Metastatic Lung Carcinoma in the Adrenal Gland (tissue), 1 donor: ENCODE data around the genes FAM25G and AGAP6.

GRCh38 chr10:45673067-45673259, 391 bp upstream of the ZFAND4 start:
- PRO-cap: no peak

DNA sequence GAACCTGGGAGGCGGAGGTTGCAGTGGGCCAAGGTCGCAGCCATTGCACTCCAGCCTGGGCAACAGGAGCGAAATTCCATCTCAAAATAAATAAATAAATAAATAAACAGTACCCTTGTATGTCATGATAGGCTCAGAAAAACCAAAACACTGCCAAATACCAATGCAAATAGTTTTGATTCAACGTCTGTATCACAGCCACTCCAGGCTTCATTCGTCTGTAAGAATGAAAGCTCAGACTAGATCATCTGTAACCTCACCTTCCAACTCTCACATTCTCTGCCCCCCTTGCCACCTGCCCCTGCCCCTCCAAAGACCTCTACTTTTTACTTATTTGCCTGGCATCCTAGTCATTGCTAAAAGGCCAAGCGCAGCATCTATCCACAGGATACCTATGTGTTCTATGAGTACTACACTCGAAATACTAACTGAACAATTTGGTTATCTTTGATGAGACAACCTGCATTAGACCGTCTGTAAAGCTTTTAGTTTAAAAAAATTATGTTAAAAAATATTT, 8.5 kb downstream of the NCOA4 start:
- PRO-cap: no peak

DNA sequence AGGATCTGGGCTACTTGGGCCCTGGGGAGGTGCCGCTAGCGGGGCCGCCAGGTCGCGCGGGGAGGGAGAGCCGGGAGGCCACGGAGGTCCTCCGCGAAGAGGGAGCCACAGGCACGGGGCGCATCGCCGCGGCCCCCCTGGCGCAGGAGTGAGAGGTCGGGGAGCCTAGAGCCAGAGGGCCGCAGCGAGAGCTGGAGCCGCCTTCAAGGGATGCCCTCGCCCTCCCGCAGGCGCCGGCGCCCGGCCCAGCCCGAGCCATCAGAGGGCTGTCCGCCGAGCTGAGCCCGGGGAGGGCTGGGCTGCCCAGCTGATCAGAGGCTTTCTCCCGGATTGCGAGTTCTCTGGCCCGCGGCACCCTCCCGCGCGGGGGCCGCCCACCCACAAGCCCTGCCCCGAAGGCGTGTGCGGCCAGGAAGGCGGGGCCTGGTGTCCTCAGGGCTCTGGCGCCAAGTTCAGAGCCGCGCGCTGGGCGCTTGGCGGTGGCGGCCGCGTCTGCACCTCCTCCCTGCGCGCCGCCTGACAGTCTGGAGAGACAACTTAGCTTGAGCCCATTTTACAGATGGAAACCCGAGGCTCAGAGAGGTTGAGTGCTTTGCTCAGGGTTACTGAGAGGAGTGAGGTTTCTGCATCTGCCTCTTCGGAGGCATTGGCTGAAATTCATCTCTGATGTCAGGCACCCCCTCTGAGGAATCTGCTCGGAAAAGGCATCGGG, 3.9 kb upstream of the ANTXRL start:
- PRO-cap: no peak

- PRO-cap: no peak
Observed at GRCh38 chr10:46556908-46557350, 471 bp upstream of the GPRIN2 start.

- PRO-cap: no peak
Observed at GRCh38 chr10:46635408-46635750, 56.5 kb downstream of the SYT15 start.

DNA sequence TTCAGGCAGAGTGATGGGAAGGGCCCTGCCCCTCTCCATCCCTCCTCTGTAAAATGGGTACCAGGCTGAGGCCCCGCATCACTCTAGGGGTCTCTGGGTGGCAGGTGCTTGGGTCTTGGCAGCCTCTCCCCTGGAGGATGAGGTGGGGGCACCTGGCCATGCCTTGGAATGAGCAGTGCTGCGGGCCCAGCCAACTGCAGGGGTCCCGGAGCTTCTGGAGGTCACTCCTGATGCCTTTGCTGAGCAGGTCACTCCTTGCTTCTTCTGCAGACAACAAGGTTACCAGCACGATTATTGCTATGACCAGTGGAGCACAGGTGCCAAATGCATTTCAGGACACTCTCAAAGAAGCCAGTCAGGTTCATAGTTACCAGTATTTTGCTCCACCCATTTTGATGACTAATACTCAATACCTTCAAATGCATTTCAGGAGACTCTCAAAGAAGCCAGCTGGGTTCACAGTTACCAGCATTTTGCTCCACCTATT, 22.5 kb upstream of the ZNF488 start:
- PRO-cap: no peak

DNA sequence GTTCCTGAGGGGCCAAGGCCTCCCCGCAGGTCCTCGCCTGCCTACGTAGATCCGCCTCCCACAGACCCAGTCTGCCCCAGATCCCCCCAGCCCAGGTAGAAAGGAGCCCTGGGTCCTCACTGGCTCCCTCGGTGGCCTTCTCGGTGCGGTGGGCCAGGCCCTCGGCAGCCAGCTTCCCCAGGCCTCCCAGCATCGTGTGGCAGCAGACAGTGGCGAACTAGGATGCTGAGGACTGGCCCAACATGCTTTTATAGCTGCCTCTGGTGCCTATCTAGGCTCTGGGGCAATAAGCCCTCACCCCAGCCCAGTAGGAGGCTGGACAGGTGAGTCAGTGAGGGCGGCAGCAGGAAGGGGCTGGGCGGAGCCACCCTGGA, at the start of gene FAM25G:
Gene FAM25G (minus strand): TSS at position 219 of the 374 bp plus-strand sequence.
- PRO-cap: no peak

DNA sequence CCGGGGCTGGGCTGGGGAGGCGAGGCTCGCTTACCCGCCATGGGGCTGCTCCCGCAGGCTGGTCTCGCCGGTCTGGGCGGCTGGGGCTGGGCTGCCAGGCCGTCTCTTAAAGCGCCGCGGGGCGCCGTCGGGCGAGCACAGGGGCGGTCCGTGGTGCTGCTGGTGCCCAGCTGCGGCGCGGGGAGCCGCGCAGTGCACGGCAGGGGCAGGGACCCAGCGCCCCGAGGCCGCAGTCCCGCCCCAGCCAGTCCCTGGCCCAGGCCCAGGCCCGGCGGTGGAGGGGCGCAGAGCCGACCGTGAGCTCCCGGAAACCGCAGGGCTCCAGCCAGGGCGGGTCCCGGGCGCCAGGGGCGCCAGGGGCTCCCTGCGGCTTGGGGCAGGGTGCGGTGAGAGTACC, 794 bp downstream of the SYT15B start:
- PRO-cap: no peak

DNA sequence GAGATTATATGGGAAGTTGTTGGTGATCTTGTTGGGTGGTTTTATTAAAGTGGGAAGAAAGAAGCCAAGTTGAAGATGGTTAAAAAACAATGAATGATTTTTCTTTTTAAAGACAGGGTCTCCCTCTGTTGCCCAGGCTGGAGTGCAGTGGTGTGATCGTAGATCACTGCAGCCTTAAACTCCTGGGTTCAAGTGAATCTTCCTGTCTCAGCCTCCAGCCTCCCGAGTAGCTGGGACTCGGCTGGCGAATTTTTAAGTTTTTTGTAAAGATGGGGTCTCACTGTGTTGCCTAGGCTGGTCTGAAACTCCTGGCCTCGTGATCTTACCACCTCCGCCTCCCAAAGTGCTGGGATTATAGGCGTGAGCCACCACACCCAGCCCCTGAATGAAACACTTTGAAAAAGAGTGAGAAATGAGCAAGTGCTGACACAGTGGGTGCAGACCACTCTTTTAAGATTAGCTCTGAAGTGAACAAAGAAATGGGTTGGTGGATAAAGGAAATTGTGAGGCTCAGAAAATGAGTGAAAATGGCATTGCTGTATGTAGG, 10.7 kb downstream of the MAPK8 start:
- PRO-cap: no peak

DNA sequence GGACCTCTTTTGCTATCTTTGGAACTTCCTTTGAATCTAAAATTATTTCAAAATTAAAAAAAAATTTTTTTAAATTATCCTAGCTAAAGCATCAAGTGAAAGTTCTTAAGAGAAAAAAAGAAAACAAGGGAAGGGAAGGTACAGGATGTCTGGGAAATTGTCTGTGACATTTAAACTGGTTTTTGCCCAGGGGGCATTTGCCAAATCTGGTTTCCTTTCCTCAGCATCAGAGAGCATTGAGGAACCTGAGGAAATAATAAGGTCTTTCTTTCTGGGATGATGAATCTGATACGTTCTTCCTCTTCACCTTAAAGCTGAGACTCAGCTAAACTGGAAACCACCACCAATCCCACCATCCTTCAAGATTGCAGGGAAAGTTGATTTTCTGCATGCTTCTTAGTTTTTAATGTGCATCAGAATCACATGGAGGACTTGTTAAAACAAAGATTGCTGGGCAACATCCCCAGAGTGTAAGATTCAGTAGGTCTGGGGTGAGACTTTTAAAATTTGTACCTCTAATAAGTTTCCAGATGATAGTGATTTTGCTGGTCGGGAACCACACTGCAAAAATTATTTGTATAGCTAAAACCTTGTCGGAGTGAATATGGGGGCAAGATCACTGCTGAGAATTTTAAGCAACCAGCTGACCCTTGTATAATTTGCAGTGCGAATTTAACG, 47.8 kb downstream of the MAPK8 start:
- PRO-cap: no peak

DNA sequence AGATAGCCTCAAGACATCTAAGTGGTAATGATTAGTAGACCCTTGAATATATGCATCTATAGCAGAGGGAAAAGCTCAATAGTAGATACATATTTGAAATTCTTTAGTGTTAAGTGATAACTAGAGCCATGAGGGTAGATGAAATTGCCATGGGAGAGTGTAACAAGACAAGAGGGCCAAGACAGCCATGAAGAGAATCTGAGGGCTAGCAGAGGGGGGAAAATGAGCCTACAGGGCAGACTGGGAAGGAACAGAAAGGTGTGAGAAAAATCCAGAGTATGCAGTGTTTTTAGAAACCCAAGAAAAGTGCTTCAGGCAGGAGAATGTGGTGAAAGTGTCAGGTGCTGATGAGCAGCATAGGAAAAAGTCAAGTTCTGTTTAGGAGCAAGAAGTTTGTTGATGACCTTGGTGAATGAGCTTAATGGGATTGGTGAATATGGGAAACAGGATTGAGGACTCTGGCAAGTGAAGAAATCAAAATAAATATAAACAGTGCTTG, 63.0 kb downstream of the MAPK8 start:
- PRO-cap: no peak

DNA sequence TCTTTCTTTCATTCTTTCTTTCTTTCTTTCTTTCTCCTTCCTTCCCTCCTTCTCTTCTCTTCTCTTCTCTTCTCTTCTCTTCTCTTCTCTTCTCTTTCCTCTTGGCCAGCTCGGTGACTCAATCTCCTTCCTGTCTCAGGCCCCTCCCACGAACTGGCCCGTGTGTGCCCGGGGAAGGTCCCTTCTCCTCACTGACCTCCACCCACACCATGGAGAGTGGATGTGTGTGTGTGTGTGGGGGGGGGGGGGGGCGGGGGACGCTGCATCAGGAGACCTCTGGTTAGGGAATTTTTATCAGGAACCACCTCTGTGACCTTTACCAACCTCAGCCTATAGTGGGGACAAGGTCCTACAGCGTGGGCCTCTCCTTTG, 29.7 kb upstream of the WDFY4 start:
- PRO-cap: no peak

DNA sequence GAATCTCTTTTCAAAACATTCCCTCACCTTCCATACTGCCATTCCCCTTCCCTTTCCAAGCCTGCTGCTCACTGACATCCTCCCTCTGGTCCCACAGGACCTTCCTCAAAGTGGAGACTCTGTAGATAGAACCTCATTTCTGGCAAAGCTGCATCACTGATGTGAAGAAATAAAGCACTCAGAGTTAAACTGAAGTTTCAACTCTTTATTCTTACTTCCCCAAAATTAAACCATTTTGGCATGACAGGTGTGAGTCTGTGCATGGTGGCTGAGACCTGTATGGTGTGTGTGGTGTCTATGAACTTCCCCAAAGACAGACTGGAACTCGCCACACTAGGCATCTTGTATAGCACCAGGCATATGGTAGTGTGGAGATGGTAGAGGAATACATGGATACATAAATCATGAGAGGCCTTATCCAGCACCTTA, 6.7 kb upstream of the WDFY4 start:
- PRO-cap: no peak

GRCh38 chr10:48683705-48684369, 836 bp upstream of the WDFY4 start:
- PRO-cap: no peak

- PRO-cap: no peak
Observed at GRCh38 chr10:49001200-49001726, 61.6 kb upstream of the LRRC18 start.

DNA sequence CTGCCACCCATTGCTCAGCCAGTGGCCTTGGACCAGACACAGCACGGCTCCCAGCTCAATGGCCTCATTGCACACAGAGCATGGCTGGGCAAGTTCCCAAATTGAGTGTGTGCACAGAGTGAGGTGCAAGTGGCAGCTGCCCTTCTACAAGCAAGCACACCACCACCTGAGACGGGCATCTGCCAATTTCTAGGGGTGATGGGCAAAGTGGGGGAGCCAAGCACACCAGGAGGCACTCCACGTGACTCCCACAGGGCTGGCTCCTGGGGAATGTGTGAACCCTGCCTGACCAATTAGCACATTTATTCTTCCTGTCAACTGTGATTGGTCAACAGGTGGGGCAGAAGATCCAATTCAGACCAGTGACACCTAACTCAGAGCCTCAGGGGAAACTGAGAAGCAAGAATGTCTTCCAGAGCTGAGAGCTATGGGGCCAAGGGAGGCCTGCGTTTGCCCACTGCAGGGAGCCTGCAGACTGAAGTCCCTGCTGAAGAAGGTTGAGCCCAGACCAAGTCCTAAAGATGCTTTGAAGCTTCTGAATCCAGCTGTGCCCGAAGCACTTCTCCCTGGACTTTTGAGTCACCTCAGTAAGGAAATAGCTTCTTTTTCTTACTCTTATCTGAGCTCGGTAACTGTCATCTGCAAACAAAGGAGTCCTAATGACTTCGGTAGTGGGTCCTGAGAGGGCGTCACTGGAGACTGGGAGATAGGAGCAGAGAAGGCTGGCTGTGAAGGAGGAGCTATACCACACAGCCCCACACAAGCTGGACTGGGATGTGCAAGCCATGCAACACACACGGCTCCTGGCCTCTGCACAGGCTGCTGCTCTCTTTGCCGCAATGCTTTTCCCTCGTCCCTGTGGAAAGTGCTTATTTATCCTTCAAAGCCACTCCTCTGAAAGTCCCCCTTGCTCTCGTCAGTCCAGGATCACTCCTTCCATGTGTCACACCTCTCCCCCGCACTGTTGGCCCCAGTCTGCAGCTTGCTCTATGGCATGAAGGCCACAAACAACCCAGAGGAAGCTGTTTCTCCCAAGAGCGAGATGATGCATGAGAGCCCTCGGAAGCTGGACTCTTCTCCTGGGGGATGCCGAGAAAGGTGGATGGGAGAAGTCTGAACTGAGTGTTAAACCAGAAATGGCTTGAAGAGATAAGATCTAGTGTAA, 15.2 kb downstream of the TMEM273 start:
- PRO-cap: no peak

DNA sequence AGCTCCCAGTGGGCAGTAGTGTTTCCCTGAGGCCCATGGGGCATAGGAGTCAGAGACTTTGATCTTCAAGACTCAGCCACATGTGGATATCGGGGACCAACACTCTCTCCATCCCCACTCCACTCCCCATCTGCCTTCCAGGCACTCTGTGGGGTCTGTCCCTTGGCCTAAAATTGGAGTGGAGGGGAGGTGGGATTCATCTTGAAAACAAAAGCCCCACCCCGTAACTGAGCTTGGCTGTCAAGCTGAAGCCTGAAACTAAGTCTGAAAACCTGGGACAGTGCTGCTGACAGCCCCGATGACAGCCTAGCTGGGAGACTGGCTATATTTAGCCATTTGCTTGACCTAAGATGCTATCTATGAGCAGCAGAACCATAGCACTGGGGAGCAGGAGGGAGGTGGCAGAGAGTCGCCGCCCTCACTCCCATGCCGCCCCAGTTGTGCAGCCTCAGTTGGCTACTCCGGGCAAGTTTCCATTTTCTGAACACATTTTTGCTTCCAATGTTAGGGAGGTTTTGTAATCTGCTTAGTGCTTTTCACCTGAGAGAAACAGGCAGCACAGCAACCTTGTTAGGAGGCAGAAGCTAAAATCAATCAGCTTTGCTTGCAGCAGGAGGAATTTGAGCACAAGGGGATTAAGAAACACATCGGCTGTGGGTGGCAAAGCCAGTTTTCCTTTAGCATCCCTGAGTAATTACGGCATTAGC, 20.5 kb upstream of the C10orf71 start:
- PRO-cap: no peak

DNA sequence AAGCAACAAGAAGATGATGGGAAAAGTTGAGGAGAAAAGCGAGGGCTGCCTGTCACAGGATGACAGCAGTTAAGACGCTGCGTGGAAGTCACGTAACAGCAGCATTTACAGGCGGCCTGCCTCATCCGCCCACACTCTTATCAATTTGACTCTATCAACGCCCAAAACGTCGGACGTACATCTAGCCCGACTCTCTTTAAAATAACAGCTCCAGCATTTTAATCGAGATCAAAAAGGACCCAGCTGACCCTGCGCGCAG, 561 bp downstream of the ERCC6 start:
- PRO-cap: no peak

DNA sequence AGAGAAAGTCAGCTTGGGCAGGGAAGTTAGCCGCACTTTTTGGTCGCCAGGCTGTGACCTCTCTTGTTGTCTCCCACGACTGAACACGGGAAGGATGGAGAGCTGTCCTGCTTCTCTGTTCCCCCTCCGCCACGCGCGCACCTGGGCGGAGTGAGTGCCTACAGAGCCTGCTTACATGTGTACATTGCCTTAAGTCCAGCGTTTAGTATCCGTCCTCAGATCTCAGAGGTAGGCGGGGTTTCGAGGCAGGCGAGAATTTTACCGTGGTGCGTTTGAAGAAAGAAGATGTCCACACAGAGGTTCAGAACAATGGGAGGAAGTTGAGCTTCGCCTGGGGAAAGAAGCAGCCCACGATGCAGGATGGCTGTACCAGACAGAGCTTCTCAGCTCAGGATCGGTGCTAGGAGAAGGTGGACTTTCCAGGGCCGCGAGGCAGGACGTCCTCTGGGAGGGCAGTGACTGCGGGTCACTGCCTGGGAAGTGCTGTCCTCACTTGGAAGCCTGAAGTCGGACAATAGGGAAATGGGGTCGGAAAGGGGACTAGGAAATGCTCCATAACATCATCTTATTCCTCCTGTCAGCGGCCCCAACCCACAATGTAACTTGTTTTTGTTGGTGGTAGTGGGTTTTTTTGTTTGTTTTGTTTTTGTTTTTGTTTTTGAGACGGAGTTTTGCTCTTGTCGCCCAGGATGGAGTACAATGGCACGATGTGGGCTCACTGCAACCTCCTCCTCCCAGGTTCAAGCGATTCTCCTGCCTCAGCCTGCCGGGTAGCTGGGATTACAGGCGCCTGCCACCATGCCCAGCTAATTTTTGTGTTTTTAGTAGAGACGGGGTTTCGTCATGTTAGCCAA, 702 bp upstream of the ERCC6 start:
- PRO-cap: no peak

DNA sequence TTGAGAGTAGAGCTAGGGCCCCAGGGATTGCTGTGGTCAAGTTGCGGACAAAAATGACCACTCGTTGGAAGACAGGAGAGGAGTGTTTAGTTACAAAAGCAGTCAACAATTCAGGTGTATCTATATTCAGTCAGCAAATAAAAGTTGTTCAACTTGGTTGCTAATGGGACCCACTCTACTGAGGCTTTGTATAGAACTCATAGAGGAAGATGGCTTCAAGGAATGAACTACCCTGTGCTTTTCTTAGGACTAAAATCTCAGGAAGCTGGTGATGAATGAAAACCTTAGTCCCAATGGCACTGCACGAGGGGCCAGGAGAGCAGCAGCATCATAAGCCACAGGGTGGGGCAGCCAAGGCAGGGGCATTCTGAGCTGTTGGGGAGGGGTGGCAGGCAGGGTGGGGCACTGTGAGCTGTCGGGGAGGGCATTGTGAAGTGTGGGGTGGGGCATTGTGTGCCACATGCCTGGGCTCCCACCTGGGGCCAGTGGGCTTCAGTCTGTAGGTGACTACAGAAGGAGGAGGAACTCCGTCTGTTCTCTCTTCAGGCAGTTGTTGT, at the start of gene AGAP6:
Gene AGAP6 (plus strand): TSS at position 533 of the 557 bp plus-strand sequence.
- PRO-cap: no peak